Measurements from ENCODE around the genes KCP, AHCYL2 and CPA4.

GRCh38 chr7:128891072-128891582 lies 19.4 kb downstream of the KCP start:
- RRBS, result no CpG with 5 or more reads among the region's 31 CpGs

GRCh38 chr7:128910571-128910918 lies at the start of gene KCP:
KCP (minus strand) TSS chr7:128910709.
- RRBS, result 8% methylated on average over 5 of the region's 33 CpGs

- RRBS, result 25% methylated on average over 4 of the region's 13 CpGs
These were observed 4.6 kb upstream of the IRF5 start for GRCh38 chr7:128933039-128933565.

GRCh38 chr7:128941935-128942429 lies 4.3 kb downstream of the IRF5 start:
- RRBS, result no CpG with 5 or more reads among the region's 13 CpGs

GRCh38 chr7:129224407-129225359 lies at the start of gene AHCYL2:
AHCYL2 (plus strand) TSS chr7:129225030.
- RRBS, result 2% methylated on average over 26 of the region's 81 CpGs

DNA sequence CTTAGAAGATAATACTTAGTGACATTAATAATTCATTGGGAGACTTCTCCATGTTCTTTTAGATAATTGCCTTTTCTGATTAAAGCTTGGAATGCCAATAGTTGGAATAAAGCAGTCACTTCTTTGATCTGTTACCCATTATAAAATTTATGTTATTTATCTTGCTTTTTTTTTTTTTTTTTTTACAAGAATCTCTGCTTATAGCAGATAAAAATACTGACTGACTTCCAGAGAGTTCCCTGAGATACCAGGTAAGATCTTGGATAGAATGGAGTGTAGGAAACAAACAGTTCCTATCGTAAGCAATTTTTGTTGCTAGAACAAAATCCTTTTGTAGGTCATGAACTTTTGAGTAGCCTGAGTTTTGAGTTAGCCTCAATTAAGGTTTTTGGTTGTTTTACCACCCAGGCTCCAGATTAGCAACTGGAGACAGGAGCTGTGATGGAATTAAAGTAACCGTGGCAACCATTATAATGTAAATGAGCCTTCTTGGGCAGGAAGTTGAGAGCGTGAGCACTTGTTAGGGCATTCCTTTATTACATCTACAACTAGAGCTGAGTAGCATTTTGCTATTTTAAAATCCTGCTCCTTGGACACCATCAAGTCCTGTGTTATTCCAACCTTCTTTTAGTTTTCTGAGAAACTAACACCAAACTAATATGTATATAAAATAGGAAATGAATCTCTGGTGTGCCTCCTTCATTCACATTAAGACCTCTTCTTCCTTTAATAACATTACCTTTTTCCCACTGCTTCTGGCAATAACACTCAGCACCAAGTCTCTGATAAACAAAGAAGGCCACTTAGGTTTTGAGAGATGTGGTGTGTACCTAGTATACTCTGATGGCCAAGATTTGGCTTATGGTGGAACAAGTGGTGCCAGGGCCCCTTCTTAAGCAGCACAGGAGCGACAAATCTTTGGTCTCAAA lies 33.8 kb downstream of the AHCYL2 start:
- RRBS, result no CpG with 5 or more reads among the region's 4 CpGs

GRCh38 chr7:129263330-129263991 lies 38.6 kb downstream of the AHCYL2 start:
- RRBS, result no CpG with 5 or more reads among the region's 4 CpGs

GRCh38 chr7:129353829-129354389 lies 80.3 kb upstream of the STRIP2 start:
- RRBS, result no CpG with 5 or more reads among the region's 1 CpG

- RRBS, result no CpG with 5 or more reads among the region's 15 CpGs
These were observed 66.3 kb upstream of the STRIP2 start for GRCh38 chr7:129367574-129368659.

- RRBS, result no CpG with 5 or more reads among the region's 7 CpGs
These were observed 63.5 kb upstream of the STRIP2 start for GRCh38 chr7:129370669-129371163.

- RRBS, result no CpG with 5 or more reads among the region's 14 CpGs
These were observed 33.8 kb downstream of the SMKR1 start for GRCh38 chr7:129535901-129536719.

GRCh38 chr7:129569663-129570155 lies 41.8 kb upstream of the NRF1 start:
- RRBS, result no CpG with 5 or more reads among the region's 3 CpGs

DNA sequence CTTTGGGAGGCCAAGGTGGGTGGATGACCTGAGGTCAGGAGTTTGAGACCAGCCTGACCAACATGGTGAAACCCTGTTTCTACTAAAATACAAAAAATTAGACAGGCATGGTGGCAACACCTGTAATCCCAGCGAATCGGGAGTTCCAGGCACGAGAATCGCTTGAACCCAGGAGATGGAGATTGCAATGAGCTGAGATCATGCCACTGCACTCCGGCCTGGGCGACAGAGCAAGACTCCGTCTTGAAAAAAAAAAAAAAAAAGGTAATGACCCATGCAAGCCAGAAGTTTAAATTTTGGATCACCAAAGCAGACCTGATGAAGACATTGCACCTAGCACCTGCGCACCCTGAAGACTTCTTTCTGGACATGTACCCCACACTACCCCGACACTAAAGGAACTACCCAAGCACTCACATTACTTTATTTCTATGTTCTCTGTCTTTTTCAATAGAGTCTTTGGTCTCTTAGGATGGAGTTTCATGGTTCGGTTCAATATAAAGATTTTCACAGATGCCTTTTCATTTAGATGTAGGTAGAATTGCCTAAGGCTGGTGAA lies 119.6 kb downstream of the NRF1 start:
- RRBS, result no CpG with 5 or more reads among the region's 10 CpGs

- RRBS, result no CpG with 5 or more reads among the region's 22 CpGs
These were observed 122.5 kb downstream of the UBE2H start for GRCh38 chr7:129829989-129830842.

GRCh38 chr7:129925436-129926148 lies 27.2 kb downstream of the UBE2H start:
- RRBS, result no CpG with 5 or more reads among the region's 9 CpGs

DNA sequence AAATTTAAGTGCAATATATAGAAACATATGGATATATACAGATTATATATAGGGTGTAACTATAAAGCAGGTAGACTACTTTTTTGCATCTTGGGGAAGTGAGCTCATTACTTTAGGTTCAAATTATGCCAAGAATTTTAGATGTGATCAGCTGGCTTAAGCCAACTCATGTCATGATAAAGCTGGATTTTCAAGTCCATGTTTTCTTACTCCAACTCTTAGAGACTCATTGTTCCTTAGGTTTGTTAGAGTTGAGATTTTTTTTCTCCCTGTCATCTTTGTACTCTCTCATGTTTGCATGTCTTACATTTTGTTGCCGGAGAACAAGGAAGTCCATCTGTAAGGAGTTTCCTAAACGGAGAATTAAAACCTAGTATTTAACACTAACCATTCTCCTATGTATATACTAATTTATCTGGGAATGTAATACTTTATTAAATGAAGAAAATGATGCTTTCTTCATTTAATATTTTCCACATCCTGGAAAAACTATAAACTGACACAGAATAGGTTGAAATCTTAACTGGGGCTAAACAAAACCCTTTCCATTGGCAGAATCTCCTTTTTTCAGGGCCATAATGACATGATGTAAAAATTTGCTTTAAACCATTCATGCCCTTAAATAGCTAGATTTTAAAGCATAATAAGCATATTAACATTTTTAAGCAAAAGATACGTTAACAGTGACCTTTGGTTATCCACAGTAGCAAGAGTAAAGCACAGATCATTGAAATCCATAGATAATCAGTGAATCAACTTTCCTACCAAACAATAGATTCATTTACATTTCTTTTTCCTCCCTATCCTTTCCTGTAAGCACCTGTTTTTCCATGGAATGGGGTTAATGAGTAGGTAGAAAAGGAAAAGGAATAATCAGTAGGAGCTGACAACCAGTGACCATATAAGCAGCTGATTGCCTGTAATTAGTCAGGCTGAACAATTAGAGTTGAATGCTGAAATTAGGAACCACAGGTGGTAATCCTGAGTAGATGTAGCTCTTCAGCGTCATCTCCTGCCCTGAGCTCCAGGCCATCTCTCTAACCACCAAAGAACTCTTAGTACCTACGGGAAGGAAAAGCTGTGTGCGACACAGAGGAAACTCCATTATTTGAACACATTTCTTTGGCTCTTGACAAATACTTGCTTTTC lies 63.4 kb downstream of the KLHDC10 start:
- RRBS, result no CpG with 5 or more reads among the region's 6 CpGs

- RRBS, result no CpG with 5 or more reads among the region's 1 CpG
These were observed at the start of gene CPA4 for GRCh38 chr7:130292865-130293458. CPA4 (plus strand) TSS chr7:130293161.

- RRBS, result no CpG with 5 or more reads among the region's 2 CpGs
These were observed 186 bp upstream of the CPA5 start for GRCh38 chr7:130344485-130344774.

DNA sequence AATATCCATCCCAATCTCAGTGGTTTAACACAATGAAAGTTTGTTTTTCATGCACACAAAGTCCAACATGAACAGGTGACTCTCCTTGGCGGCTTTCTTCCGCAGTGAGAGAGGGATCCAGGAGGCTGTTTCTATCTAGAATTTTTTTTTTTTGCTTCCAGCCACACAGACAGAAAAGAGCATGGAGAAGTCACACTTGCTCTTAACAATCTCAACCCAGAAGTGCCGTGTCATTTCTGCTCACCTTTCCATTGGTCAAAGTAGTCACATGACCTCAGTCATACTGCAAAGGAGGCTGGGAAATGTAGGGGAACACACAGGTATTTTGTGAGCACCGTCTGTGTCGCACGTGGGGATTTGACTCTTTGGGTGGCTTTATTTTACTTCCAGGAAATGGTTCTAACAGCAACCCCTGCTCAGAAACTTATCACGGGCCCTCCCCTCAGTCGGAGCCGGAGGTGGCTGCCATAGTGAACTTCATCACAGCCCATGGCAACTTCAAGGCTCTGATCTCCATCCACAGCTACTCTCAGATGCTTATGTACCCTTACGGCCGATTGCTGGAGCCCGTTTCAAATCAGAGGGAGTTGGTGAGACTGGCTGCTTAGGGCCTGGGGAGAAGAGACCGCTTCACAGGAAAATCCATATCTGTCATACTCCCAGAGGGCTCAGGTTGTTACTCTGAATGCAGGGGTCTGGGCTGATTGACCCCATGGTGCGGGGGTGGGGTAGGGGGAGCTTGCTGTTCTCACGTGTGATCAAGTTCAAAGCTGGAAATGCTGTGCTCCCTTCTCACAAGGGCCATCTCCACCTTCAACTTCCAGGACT lies 13.1 kb upstream of the CPA1 start:
- RRBS, result no CpG with 5 or more reads among the region's 15 CpGs

DNA sequence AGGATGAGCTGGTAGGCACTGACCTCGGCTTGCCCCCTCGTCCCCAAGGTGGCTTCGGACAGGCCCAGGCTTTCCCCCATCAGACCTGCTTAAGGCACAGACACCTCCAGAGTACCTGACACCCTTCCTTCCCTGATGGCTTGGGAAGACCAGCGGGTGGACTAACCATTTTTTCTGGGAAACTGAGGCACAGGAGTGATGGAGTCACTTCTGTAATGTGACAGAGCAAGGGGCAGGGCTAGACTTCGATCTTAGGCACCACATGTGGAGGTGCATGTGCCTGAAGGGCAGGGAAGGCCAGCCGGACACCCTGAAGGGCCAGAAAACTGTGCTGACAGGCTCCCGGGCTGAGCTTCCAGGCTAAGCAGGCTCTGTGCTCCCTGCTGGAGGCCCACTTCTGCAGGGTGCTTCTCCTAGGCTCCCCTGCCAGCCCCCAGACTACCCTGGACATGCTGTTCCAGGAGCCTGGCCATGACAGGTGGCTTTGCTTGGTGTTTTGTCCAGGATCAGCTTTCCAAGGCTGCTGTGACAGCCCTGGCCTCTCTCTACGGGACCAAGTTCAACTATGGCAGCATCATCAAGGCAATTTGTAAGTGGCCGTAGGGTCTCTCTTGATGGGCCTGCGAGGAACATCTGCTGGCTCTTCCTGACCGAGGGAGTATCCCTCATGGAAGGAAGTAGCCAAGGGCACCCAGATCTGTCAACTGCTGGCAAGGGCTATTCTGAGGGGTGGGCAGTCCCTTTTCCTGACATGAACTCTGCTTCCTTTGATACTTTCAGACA lies 5.2 kb downstream of the CPA1 start:
- RRBS, result no CpG with 5 or more reads among the region's 11 CpGs

Measured in non-pigmented ciliary epithelial cell (primary cell).